Mononuclear cell (primary cell): ENCODE measurements around a stretch of chr2.

DNA sequence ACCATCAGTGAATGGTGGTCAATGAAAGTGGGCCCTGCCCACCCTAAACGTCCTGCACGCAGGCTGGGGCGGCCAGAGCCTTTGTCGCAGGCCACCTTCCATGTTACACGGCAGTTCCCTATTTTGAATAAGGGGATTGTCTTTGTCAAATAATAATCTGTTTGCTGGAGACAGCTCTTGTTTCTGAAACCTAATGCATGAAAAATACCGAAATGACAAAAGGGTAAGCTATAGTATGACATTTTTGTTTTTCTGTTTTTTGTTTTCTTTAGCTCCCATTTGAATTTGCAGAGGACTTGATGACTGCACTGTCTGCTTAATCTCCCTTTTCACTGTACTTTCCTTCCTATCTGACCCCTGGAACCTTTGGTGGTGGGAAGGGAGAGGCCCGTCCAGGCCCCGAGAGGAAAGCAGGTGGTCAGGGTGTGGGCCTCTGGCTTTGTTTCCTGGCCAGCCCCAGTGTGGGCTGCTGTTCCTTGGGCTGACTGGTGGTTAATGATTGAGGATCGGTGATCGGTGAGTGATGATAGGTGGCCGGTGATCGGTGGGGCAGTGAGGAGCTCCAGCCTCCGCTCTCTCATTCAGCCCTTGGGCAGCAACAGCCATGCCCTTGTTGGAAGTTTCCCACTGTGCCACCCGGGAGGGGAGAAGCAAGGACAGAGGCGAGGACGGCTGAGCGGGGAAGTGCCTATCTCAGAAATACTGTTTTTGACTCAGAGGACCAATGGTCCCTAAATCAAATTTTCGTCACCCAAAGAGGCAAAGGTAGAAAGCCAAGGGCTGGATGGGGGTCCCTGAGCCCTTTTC lies 7.2 kb downstream of the ACKR3 start:
- RRBS, result 95% methylated on average over 3 of the region's 18 CpGs

DNA sequence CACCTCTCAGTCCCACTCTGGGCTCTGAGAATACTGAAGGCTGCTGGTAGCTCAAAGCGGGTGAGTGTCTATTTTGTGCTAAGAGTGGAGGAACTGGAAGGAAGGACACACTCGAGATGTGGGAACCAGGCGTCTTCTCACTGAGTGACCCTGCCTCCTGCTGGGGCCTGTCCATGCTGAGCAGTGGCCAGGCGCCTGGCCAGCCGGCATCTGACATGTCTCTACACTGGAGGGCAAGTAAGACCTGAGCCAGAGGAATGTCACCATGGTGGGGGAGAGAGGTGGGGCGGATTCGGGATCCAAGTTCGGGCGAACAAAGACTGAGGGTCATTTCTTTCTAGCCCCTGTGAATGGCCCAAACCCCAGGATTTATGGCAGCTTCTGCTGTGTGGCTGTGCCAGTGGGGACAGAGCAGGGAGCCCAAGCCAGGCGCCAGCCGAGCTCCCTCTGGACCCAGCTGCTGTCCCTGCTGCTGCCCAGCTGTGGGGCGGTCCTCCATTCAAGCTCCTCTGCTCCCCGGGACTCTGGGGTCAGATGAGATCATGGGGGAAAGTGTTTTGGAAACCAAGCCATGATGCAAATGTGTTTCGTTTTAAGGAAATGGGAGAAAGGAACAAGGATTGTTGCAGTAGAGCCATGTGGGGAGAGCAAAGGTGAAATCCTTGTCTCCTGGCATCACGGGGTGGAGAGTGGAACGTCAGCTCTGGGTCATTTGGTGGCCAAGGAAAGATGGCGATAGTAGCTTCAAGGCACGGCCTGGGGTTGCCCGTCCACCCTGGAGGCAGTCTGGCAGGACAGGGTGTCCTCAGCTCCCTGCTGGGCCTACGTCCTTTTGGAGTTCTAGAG lies 8.0 kb downstream of the ACKR3 start:
- RRBS, result no CpG with 5 or more reads among the region's 20 CpGs

- RRBS, result 43% methylated on average over 3 of the region's 29 CpGs
Measured at GRCh38 chr2:236642287-236643434, 73.0 kb downstream of the ACKR3 start.

- RRBS, result 61% methylated on average over 3 of the region's 10 CpGs
Measured at GRCh38 chr2:236730495-236731030, 160.9 kb downstream of the ACKR3 start.

DNA sequence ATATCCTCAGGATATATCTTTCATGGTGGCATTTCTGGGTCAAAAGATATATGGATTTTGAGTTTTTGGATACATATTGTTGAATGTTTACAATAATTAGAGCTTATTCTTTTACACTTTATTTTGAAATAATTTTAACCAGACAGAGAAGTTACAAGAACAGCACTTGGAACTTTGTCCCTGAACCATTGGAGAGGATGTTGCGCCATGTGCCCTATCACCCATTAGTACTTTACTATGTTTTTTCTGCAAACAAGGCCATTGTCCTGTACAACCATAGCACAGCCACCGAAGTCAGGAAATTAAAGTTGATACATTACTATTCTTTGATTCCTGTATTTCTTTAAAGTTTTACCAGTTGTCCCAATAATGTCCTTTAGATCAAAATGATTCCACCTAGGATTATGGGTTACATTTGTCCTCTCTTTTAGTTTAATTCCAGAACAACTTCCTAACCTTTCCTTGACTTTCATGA lies 188.8 kb downstream of the ACKR3 start:
- RRBS, result no CpG with 5 or more reads among the region's 2 CpGs

DNA sequence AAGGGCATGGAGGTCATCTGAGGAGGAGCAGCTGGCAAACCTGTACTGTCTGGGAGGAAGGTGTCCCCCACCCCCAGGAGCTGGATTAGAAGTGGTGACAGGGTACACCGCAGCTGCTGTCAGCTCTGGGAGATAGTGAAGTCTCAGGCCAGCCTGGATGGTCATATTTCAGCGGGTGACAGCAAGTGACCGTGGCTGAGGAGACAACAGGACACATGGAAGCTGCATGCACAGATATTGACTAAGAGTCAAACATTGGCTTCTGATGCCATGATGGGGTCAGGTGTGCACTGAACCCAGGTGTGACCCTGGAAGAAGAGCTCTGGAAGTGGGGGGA lies 250.7 kb downstream of the ACKR3 start:
- RRBS, result no CpG with 5 or more reads among the region's 3 CpGs

DNA sequence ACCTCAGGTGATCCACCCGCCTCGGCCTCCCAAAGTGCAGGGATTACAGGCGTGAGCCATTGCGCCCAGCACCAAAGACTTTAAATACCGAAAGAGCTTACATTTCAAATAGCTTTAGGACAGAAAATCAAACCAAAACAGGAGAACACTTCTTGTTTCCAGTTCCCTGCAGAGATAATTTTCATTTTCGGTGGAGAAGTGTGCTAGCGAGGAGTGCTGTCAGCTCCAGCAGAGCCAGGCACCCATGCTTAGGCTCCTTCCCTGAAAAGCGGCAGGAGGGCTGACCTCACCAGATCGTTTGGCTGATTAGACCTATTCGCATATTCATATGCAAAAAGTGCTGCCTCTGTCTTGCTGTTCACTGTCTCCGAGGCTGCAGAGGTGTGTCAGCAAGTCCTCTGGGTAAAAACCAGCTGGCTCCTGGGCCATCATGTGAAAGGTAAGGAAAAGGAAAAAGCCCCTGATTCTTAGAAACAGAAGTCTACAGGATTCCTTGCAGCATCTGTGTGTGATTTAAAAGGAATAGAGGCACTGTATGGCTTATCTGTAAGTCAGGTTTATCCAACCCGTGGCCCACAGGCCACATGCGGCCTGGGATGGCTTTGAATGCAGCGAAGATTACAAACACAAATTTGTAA lies 225.7 kb upstream of the COPS8 start:
- RRBS, result no CpG with 5 or more reads among the region's 14 CpGs

DNA sequence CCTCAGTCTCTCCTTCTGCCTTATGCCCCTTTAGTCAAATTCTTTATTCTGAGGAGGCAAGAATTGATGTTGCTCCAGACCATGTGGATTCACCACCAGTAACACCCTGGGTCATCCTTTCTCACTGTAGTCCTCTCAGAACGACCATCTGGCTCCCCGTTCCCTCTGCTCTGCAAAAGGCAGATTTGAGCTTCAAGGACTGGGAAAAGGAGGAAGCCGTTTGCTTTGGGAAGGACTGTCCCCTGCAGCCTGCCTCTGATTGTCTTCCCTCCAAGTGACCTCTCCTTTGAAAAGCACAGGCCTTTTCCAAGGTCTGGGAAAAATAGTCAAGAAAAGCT lies 130.2 kb upstream of the COPS8 start:
- RRBS, result no CpG with 5 or more reads among the region's 3 CpGs

GRCh38 chr2:237024933-237025576 lies 60.6 kb upstream of the COPS8 start:
- RRBS, result no CpG with 5 or more reads among the region's 7 CpGs

DNA sequence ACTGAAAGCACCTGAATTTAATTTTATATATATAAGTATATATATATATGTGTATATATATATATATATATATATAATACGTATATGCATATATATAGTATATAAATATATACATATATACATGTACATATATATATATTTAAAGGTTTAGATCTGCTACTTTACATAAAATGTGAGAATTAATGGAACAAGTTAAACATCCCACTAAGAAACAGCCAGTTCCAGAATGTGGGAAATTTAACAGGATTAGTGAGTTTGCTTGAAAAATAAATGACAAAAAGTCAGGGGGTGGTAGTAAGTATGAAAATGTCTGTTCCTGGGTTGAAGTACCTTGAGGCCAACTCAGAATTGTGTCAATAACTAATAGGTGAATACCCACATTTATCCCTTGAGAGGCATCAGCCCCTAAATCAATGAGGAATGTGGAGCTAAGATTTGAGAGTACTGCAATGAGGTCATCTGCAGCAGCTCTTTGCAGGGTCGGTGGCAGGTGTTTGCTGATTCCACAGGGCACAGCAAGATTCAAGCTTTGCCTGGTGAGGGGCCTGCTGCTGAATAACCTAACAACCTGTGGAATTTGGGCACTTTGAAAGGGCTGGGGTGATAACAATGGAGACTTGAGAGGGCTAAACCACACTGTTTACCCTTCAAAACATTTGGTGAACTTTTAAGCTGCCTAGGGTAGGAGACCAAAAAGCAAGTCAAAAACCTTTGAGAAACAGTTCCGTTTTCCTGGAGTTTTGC lies 15.2 kb downstream of the COPS8 start:
- RRBS, result no CpG with 5 or more reads among the region's 3 CpGs

DNA sequence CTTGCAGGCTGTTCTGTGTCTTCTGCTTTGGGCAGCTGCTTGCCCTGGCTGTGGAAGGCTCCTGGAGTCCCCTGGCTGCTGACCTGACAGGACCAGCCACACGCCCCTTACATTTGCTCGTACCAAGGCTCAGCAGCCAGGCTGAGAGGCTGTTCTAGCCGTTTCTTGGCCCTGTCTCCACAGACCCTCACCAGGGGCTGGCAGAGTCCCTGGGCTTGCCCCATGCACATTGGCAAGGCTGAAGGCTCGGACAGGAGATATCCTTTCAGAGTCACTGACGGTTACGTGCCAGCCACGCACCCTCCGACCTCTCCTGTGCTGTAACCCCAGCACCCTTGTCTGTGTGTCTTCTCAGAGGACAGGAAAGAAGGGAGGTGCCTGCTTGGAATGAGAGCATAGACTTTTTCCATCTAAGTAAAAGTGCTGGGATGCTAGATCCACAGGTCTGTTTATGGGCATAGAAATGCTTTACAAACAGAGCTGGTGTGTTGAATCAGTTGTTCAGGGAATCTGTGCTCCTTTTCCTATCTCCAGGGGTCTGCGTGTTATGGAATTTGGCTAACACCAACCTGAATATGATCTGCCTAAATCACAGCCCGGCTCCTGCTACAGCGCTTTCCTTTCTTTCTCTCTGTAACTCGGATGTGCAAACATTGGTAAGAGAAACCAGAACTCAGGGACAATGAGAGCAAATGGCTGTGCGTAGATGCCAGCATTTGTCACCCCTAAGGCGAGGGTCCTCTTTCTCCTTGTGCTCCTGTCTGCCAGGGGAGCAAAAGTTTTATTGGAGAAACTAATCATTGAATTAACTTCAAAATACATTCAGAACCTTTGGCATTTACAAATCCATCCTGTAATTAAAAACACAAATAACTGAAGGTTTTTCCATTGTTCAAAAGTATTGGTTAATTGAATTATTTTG lies 41.0 kb downstream of the COPS8 start:
- RRBS, result no CpG with 5 or more reads among the region's 14 CpGs

GRCh38 chr2:237128105-237128699 lies 42.5 kb downstream of the COPS8 start:
- RRBS, result no CpG with 5 or more reads among the region's 11 CpGs

DNA sequence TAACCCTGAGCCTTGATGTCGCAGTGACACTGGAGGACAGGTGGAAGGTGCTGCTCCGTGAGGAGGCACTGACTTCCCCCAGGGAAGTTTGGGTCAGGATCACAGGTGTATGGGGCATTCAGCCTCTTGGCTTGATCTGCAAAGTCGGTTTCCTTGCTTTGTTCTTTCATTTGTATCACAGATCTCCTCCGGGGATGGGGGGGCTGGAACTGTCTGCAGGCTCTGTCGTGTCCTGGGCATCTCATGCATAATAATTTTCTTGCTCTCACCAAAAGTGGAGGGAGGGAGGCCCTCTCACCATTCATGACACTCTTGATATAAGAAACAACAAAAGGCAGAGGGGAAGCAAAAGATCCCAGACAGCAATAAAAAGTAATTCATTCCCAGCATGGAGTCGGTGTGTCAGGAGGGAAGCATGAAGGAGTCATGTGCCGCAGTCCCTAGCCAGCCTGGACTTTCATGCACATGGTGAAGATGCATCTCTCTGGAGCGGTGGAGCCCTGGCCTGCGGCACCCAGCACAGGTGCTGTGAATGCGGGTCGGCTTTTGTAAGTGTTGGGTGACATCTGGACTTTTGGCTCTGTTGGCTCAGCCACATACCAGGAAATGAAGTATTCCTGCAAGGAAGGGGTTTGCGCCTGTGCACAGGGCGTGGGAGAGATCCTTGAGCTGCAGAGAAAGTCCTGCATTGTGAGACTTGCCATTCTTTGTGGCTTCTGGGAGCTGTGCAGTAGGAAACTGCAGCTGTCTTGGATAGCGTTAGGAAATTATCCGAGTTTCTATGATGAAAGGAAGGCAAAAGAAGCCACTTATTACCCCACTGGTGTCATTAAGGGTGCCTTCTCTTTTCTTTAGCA lies 119.3 kb downstream of the COPS8 start:
- RRBS, result no CpG with 5 or more reads among the region's 15 CpGs

- RRBS, result no CpG with 5 or more reads among the region's 10 CpGs
Measured at GRCh38 chr2:237257463-237257958, 156.5 kb downstream of the COL6A3 start.

DNA sequence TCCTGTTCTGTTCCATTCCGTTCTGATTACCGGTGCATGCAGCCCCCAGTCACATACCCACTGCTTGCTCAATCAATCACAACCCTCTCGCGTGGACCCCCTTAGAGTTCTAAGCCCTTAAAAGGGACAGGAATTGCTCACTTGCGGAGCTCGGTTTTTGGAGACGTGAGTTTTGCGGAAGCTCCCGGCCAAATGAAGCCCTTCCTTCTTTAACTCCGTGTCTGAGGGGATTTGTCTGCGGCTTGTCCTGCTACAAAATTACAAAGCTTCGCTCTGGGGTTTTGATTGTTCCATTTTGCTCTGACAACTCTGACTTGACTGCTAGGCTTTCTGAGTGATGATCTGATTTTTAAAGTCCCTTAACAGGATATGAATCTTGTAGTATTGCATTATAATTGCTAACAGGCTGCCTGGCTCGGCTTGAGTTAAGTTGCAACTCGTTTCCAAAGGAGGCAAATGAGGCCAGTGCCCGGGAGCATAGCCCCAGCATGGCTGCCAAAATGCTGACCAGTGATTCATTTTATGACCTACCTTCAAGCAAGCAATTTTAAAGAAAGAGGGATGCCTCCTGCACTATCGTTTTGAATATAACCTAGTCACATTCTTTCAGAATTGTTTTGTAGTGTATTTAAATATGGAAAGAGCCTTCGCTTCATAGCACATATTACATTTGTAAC lies 135.5 kb downstream of the COL6A3 start:
- RRBS, result no CpG with 5 or more reads among the region's 17 CpGs

DNA sequence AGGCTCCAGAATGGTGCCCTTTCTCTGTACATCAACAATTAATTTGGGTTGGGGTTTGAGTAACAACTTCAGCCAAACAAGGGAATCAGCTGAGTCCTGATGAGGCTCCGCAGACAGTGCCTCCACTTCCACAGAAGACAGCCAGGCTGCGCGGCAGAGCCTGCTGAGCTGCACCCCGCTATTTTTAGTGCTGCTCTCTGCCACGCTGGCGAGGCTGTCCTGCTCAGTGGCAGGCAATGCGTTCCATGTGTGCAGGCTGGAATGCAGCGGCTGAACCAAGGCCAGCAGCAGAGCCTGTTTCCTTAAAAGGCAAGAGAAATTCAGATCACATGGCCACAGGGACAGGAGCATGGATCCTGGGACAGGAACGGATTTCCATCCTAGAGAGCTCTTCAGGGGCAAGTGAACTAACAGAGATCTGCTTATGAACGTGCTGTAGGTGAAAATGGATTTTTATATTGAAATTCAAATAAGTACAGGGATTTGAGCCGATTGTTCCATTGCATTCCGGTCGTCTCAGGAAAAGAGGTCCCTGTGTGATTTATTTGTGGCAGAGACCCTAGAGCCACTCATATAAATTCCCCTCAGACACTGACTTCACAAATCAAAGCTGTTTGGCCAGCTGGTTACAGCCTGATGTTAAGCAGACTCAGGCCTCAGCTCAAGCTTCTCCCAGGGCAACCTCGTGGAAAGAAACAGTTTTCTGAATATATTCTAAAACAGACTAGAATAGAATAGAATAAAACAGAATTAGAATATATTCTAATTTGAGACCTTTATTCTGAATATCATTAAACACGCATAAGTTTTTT lies 98.6 kb downstream of the COL6A3 start:
- RRBS, result no CpG with 5 or more reads among the region's 15 CpGs

DNA sequence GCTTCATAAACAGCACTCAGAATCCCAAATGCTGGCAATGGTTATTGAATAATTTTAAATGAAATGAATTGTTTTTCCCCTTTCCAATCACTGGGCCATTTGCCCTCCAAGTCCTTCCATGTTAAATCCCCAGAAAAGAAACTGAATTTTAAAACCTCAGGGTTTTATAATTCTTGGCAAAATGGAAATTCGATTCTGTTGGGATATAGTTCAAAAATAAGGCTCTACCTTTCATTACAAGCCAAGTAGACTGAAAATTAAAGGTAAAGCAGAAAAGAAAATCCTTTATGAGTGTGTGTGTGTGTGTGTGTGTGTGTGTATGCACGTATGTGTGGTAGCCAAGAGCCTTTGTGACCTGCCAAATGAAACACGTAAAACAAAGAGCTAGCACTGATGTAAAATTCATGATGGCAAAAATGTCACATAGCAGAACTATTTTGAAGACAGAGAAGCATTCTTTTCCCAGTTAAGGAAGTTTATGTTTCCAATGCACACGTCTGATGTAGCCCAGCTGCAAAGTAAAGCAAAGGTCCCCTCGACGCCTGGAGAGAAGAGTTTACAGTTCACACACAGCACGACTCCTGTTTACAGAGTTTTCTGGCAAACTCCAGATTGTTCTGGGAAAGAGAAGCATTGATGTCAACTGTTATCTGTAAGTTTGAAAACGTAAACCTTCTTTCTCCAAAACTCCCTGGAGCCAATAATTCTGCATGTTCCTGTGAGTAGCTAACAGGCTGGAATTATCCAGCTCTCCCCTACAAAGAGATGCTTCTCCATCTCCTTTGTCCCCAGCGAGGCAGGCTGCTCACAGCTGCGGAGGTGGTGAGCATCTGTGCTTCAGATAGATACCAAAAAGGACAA lies 87.8 kb downstream of the COL6A3 start:
- RRBS, result no CpG with 5 or more reads among the region's 10 CpGs

DNA sequence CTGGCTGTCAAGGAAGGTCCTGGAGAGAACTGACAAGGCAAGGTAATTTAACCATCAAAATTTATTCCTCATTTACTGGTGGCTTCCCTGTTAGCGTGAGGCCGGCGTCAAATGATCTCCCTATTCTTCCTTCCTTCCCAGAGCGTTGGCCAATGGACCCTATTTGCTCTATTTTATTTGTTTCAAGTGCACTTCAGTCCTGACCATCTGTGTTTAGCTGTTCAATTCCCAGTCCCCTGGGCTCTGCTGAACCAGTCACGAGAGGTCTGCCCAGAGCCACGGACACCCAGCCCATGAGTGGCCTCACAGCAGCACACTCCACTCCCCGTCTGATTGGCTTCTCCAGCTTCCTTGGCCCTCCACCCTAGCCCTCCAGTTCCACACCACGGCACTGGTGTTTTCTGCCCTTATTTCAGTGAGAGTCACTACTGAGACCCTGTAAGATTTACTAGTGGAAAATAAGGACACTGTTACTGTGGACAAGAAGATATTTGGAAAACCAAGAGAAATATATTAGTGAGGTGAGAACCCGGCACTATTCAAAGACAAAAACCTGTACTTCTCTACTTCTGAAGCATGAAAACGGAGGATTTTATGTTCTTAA lies 86.7 kb downstream of the COL6A3 start:
- RRBS, result no CpG with 5 or more reads among the region's 10 CpGs

- RRBS, result no CpG with 5 or more reads among the region's 9 CpGs
Measured at GRCh38 chr2:237354647-237355058, 59.3 kb downstream of the COL6A3 start.

- RRBS, result no CpG with 5 or more reads among the region's 7 CpGs
Measured at GRCh38 chr2:237355602-237356041, 58.3 kb downstream of the COL6A3 start.